ENCODE measurements around the gene DYNC1I1.

GRCh38 chr7:94050048-94050426, 45.9 kb upstream of the BET1 start:
- PRO-cap, 2 experiments, result no peak in any of the 2 experiments

DNA sequence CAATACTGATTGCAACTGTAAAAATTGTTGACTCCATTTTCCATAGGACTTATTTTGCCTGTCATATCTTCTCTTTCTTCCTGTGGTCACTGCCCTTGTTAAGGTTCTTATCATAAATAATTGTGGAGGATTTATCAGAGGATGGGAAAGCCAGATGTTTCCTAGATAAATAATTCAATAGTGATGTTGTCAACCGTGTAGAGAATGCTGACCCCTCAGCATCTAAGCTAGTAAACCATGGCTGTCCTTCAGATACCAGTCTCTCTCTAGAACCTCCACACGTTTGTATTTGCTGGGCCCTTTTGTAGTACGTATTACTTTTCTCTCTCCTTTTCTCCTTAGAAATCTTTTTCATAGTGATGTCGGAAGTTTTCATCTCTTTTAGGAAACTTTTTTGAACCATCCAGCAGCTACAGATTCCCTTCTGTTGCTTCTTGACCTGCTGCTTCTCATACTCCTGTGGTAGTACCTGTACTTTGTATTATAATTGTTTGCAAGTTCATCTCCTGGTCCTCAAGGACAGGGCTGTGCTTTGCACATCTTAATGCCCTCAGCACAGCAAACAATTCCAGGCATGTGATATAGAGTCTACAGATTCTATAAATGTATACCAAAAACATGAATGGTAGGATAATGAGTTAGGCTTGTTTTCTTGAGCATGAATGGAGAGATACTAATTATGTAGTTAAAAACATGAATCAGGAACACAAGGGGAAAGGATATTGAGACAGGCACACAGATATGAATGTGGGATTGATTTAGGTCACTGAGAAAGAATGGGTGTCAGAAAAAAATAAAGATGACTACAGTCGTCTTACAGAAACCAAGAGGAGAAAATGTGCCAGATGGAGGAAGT, 172.9 kb upstream of the BET1 start:
- PRO-cap, 2 experiments, result no peak in any of the 2 experiments

GRCh38 chr7:94324375-94324696, 70.4 kb upstream of the COL1A2 start:
- PRO-cap, 2 experiments, result no peak in any of the 2 experiments

- PRO-cap, 2 experiments, result no peak in any of the 2 experiments
Measured at GRCh38 chr7:94375030-94375526, 19.6 kb upstream of the COL1A2 start.

- PRO-cap, 2 experiments, result no peak in any of the 2 experiments
Measured at GRCh38 chr7:94393163-94393958, 1.3 kb upstream of the COL1A2 start.

DNA sequence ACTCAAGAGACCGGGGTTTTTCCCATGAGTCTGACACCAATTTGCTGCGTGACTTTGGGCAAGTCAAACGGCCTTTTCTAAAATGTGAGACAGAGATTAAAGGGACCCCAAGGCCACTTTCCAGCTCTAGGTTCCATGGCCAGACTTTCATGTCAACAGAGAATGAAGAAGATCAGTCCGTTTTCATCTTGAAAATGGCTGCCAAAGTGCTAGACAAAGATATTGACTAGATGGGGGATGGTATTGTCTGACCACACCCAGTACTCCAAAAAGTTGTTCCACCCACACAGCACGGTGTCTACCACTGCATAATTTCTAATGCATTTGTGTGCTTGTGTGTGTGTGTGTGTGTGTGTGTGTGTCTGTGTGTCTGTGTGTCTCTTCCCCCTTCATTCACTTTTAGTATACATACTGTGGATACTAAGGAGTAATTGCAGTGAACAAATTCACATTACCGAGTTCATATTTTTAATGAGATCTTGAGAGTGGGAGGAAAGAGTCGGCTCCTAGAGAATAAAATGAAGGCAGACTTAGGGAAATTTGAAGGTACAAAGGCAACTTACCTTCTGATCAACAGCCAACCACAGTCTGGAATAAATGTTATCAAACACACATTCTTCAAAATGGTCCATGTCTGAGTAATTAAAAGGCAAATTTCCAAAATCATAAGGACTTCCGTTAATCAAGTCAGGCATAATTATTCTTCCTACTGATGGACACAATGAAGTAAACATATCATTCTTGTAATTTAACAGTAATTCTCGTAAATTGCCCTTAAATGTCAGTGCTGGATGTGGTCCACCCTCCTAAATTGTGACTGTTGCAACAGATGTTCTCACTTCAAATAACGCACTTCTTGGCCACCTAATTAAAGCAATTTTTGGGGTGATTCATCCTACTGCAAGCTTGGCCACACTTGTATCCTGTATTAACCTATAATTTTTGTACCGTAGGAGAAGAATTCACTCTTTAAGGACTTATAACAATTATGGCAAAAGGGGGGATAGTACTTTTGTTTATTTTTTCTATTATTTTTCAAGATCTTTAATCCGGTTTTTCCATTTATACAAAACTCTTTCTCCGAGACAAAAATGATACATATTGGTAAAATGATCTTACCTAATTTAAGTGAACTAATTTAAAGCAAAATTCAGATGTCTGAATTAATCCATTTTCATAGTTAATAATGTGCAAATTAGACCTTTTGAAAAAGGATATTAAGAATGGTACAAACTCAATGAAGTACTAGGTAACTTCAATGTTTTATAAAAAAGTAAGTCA, 1.7 kb downstream of the COL1A2 start:
- PRO-cap, 2 experiments, result no peak in any of the 2 experiments

GRCh38 chr7:94417559-94417917, 22.8 kb downstream of the COL1A2 start:
- PRO-cap, 2 experiments, result no peak in any of the 2 experiments

GRCh38 chr7:94419258-94419760, 24.6 kb downstream of the COL1A2 start:
- PRO-cap, 2 experiments, result no peak in any of the 2 experiments

DNA sequence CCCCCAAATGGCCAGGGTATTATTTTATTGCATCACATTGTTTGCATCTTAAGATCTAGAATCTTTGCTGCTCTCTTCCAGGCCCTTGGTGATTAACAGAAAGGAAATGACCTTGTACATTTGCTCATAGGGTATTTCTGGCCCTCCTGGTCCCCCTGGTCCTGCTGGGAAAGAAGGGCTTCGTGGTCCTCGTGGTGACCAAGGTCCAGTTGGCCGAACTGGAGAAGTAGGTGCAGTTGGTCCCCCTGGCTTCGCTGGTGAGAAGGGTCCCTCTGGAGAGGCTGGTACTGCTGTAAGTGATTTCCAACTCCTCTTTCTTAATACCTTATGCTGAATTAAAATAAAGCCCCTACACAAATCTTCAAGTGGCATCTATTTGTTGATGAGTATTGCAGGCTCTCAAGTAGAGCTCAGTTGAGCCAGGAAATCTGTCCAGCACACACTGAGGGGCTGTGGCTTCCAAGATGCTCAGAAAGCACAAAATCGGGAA, 28.2 kb downstream of the COL1A2 start:
- PRO-cap, 2 experiments, result no peak in any of the 2 experiments

- PRO-cap, 2 experiments, result peak in 1 of 2 experiments; most common plus-strand start chr7:94657908 (in 1); most common minus-strand start chr7:94657720 (in 1)
Measured at GRCh38 chr7:94657473-94658366, 1.8 kb upstream of the SGCE start.

GRCh38 chr7:95511701-95512144, 26.0 kb downstream of the ASB4 start:
- PRO-cap, 2 experiments, result peak in 1 of 2 experiments; most common plus-strand start chr7:95511930 (in 1)

DNA sequence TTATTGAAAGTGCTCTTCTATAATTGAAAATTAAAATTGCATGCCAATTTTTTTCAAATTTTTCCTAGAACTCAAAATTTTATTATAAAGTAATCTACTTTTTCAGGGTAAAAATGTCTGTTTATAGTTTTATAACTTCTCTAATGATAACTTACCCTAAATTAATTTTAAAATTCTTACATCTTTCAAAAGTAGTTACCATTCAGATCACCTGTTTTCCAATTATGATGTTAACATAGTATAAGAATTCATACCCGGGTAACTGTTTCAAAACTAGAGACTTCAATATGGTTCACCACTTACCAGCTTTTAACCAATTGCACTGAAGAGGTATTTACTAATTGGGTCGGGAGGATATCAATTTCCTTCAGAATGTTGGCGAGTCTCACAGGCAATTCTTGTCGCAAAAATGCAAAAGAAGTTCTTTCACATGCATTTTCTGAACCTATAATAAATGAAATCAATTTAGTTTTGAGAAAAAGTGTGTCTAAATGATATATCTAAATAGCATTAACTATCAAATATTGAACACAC, 1.5 kb downstream of the PDK4 start:
- PRO-cap, 2 experiments, result no peak in any of the 2 experiments

GRCh38 chr7:95608106-95609140, 12.1 kb upstream of the PDK4 start:
- PRO-cap, 2 experiments, result peak in 1 of 2 experiments; most common plus-strand start chr7:95609060 (in 1); most common minus-strand start chr7:95608537 (in 1)

- PRO-cap, 2 experiments, result peak in 1 of 2 experiments; most common plus-strand start chr7:95609798 (in 1); most common minus-strand start chr7:95609670 (in 1)
Measured at GRCh38 chr7:95609375-95610293, 13.3 kb upstream of the PDK4 start.

GRCh38 chr7:95772278-95772925, at the start of gene DYNC1I1:
Gene DYNC1I1 (plus strand): TSS chr7:95772554.
- PRO-cap, 2 experiments, result peak in 1 of 2 experiments; most common plus-strand start chr7:95772582 (in 1); most common minus-strand start chr7:95772591 (in 1)

DNA sequence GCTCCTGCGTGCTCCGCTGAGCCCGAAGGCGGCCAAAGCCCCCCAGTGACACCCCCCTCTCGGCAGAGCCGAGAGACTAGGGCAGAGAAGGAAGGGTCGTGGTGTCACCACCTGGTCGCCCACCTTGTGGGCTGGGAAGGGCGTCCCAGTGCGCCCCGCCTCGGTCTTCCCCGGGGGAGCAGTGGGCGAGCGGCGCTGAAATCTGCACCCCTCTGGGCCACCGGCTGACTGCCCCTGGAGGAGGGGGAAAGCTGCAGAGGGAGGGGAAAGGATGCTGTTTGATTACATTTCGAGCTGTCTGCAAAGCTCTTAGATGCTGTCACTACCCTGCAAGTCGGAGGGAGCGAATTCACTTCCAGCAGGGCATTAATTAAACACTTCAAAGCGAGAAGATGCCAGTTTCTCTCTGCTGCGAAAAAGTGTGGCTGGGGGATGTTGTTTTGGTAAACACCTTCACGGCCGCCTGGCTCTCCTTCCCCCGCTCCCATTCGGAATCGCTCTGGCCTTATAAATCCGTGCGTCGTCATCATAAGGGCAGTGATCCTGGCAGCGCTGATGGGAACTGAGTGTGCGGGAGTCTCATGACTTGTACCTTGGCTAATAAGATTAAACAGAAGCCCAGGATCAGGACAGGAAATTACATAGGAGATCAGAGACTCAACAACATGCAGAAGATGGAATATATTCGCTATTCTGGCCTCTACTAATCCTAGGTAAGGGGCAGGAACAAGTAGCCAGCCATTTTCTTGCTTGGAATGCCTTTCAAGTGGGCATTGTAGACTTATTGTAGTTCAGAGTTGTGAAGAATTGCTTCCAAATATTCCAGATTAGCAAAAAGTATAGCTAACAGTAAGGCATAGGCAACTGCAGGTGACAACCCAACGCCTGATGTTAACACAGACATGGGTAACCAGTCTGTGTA, 833 bp downstream of the DYNC1I1 start:
- PRO-cap, 2 experiments, result peak in 1 of 2 experiments; most common plus-strand start position 246 of the sequence (in 1); most common minus-strand start position 230 of the sequence (in 1)

DNA sequence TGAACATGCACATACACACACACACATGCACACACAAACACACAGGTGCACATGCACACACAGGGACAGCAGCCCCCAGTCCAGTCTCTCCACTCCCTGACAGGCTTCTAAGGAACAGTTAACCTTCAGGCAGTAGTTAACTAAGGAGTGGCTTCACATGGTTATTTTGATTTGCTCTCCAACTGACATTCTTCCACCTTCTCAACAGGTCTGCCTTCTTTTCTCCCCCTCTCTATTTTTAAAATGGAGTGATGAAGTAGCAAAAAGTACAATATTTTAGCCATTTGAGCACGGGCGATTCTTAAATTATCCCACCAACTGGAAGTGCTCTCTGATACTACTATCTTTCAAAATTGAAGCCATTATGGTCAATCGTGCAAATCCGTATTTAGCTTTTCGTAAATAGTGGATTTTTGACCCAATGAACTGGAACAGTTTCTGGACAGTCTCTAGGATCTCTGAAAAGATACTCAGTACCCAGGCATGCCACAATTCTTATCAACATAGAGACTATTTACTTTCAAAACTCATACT, 101.1 kb downstream of the SLC25A13 start:
- PRO-cap, 2 experiments, result no peak in any of the 2 experiments

GRCh38 chr7:97011541-97012117, 6.3 kb downstream of the DLX6 start:
- PRO-cap, 2 experiments, result peak in 1 of 2 experiments; most common minus-strand start chr7:97011882 (in 1)

GRCh38 chr7:97017453-97017895, 7.2 kb downstream of the DLX5 start:
- PRO-cap, 2 experiments, result no peak in any of the 2 experiments

DNA sequence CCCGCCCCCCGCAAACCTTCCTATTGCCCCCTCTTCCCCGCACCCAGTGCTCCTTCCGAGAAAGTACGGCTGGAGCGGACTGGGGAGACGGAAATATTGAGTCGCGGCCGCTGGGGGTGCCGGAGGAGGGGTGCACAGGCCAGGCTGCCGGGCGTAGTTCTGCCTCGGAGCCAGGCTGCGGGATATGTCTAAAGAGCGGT, 6.0 kb downstream of the DLX5 start:
- PRO-cap, 2 experiments, result peak in 1 of 2 experiments; most common plus-strand start position 70 of the sequence (in 1)

Measured in cerebral cortex (tissue), 2 donors.